ENCODE measurements around the gene CAMK4.

DNA sequence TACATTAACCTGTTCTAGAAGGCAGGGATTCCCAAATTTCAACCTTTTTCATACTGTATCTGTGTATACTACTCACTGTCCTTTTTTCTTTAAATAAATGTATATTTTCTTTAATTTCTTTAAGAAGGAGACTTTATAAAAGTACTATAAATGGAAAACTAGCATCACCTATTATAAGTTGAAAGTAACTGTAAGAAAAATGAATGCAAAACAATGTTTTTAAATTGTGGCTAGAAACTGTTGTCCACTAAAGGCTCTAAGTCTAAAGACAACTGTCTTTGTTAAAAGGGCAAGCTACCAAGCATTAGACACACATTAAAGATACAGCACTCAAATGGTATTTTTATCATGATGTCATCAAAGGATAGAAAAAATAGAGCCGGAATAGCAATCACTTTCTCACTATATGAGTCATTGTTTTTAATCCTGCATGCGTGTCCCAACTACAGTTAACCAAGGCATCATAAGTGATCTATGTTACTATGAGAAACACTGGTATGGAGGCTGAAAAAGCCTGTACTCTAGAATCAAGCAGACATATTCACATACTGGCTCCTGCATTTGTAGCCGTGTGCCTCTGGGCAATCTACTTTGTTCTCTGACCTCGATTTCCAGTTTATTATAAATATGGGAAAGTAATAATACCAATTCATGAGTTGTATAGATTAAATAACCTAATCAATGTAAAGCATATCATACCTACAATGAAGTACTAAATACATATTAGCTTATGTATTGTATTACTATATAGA is 1.8 kb upstream of the PJA2 start:
- PRO-cap, 2 experiments = no peak in any of the 2 experiments
- RAMPAGE, long total RNA, 4 experiments = no peak in any of the 4 experiments

DNA sequence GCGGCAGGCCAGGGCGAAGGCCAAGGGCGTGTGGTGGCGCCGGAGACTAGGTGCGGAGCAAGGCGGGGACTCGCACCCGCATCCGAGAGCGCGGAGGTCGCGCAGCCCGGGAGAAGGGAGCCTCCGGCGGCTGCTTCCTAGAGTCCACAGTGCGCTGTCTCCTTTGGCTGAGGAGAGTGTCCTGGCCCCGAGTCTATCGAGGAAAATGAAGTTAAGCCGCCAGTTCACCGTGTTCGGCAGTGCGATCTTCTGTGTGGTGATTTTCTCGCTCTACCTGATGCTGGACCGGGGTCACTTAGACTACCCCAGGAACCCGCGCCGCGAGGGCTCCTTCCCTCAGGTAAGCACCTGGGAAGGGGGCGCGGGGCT is 470 bp downstream of the MAN2A1 start:
- PRO-cap, 2 experiments = peak in 1 of 2 experiments; most common plus-strand start position 85 of the sequence (in 1)
- RAMPAGE, long total RNA, 4 experiments = no peak in any of the 4 experiments

DNA sequence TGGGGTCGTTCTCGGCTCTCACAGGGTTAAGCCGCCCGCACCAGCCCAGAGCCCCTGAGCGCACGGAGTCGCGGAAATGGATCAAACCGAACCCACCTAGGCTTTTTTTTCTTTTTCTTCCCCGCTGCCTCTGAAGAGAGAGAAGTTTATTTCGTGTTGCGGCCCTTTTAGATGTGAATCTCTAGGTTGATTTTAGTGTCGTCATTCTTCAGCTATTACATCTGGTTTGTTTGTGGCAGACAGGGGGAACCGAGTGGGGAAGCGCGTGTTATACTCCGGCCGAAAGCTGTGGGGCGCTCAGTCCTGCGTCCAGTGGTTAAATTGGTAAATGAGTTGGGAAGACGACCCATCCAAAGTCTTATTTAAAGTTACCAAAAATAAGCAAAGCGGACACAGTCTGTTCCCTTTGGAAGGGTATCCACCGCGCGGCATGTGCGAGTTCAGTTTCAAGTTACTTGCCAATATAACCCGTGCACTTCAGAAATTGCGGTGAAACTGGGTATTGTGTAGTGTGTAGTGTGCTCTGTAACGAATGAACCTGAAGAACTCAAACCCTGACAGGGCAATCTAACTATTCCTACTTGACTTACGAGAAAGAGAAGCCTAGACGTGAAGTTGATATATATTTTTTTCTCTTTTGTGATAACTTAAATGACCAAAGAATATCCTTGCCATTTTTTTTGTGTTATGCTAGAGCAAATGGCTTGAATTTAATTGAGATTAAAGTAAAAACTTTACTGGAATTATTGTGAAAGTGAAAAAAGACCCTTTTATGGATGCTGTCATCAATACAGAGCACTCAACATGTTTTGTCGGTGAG is 1.4 kb downstream of the MAN2A1 start:
- PRO-cap, 2 experiments = peak in 1 of 2 experiments; most common plus-strand start position 319 of the sequence (in 1); most common minus-strand start position 223 of the sequence (in 1)
- RAMPAGE, long total RNA, 4 experiments = no peak in any of the 4 experiments

- PRO-cap, 2 experiments = no peak in any of the 2 experiments
- RAMPAGE, long total RNA, 4 experiments = no peak in any of the 4 experiments
Measured at GRCh38 chr5:109961712-109962059, 272.0 kb downstream of the MAN2A1 start.

DNA sequence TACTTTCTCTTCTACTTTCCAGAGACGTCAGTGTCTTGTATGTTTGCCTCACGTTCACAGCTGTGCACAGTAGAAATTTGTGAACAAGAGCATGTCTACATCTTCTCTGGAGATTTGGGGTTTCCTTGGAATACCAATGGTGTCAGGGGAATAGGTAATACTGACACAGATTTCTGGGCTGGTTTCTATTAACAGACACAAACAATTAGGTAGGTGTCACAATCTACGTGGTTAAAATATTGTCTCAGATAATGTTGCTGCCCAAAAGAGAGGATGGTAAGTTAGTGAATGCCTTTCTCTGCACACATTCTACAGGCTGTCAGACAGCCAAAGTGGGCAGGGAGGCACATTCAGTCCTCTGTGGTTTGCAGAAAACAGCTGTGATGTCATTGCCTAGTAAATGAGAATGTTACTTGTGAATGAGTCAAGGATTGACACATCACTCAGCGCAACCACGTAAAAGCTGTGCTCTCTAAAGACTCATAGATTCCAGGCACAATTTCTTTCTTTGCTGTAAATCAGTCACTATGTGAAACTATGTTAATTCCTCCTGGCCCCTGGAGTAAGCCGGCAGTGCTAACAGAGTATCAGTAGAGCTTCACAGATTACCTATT is 397.1 kb downstream of the MAN2A1 start:
- PRO-cap, 2 experiments = no peak in any of the 2 experiments
- RAMPAGE, long total RNA, 4 experiments = no peak in any of the 4 experiments

- PRO-cap, 2 experiments = no peak in any of the 2 experiments
- RAMPAGE, long total RNA, 4 experiments = no peak in any of the 4 experiments
Measured at GRCh38 chr5:110105509-110105962, 415.8 kb downstream of the MAN2A1 start.

DNA sequence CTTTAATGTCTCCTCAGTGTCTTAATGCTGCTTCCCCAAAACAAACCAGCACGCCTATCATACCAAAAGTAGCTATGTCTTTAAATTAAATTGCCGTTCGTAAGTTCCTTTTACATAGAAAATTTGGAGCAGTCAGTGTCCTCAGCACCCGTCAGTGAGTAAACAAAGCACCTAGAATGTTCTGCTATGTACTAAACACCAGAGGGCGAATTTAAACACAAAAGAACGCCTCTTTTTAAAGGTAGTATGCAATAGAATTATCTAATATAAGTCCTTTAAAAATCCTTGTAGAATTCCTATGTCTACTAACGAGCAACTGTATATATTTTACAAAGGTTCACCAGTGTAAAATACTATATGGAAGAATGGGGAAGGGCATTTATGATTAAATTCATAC is 457 bp upstream of the TMEM232 start:
- PRO-cap, 2 experiments = no peak in any of the 2 experiments
- RAMPAGE, long total RNA, 4 experiments = no peak in any of the 4 experiments

DNA sequence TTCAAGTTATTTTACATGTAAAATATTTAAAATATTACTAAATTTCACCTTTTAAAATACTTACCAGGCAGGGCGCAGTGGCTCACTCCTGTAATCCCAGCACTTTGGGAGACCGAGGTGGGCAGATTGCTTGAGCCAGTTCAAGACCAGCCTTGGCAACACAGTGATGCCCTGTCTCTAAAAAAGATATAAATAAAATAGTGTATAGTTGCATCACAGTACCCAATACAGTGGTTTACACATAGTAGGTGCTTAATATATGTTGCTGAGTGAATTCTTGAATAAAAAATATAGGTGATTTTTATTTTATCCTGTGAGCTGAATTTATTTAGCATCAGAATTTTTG is 4.0 kb upstream of the SLC25A46 start:
- PRO-cap, 2 experiments = no peak in any of the 2 experiments
- RAMPAGE, long total RNA, 4 experiments = no peak in any of the 4 experiments

DNA sequence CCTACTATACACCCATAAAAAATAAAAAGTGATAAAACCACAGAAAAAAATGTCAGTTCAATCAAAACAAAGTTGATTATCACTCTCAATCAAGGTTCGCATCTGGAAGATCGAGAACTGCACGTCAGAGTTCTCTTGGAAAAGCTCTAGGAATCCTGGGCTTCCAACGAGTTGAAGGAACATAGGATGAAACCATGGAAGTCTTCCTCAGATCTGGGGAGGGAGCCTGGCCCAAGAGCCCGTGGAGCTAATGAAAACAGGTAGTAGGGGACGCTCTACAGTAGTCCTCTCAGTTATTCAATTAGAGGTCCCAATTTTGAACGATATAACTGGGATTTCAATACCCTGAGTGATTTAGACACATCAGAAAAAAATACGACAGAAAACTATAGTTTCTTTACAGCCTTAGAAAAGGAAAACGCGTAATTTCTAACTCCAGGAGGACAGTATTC is 793 bp upstream of the SLC25A46 start:
- PRO-cap, 2 experiments = no peak in any of the 2 experiments
- RAMPAGE, long total RNA, 4 experiments = no peak in any of the 4 experiments

GRCh38 chr5:110752673-110753431 is 14.0 kb downstream of the SLC25A46 start:
- PRO-cap, 2 experiments = no peak in any of the 2 experiments
- RAMPAGE, long total RNA, 4 experiments = no peak in any of the 4 experiments

- PRO-cap, 2 experiments = no peak in any of the 2 experiments
- RAMPAGE, long total RNA, 4 experiments = no peak in any of the 4 experiments
Measured at GRCh38 chr5:110927486-110927880, 144.0 kb upstream of the TSLP start.

DNA sequence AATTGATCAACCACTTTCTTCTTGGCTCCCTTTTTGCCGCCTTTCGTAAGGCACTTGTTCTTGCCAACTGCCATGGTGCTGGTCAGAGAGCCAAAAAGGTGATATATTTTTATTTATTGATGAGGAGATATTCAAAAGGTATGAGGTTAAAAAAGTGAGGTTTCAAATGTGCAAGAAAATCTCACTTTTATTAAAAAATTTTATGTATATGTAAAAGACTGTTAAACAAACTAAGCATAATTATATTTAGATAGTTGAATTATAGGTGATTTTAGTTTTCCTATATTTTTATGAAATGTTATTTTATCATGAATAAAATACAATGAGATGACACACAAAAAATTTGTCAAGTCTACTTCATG is 31.2 kb upstream of the CAMK4 start:
- PRO-cap, 2 experiments = no peak in any of the 2 experiments
- RAMPAGE, long total RNA, 4 experiments = no peak in any of the 4 experiments

DNA sequence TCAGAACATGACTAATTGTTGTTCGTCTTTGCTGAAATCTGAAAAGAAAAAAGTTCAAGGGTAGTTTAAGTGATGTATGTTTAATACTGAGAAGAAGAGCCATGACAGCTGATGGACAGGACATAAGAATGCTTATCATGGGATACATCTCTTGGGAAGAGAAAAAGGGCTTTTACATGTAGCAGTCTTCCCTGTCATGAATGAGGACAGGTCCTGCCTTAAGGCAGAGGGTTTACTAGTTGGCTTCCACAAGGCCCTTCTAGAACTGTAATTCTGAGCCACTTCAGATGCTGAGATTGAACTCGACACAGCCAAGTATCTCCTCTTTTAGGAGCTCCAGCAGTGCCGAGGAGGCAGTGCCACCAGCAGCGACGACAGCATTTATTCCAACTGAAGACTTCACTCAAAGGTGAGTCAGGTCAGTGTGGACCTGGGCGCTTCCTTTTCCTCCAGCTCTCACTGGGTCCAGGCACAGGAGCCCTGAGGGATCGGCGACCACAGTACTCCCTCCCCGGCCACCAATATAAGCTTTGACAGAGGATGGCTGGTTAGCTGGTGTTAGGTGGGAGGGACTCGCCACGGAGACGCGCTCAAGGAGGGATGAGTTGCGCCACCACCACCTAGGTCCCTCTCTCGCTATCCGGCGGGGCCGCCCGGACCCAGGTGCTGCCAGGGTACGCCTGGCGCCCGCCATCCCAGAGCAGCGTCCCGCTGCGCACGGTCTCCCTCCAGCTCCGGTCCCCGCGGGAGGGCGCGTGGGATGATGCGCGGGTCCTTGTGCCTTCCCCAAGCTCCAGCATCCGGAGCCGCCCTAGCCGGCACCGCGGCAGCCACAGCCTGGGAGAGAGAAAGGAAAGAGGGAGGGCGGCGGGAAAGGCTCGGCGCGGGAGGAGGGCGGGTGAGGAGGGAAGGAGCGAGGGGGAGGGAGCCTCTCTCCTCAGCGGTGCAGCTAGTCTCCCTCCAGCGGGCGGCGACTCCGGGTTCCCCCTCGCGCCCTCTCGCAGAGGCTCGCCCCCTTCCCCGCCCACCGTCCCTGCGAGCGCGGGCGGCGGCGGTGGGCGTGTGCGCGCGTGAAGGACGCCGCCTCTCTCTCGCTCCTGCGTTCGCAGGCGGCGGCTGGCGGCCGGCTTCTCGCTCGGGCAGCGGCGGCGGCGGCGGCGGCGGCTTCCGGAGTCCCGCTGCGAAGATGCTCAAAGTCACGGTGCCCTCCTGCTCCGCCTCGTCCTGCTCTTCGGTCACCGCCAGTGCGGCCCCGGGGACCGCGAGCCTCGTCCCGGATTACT is at the start of gene CAMK4:
CAMK4 (plus strand) TSS at position 1,087 of the 1,283 bp plus-strand sequence.
- PRO-cap, 2 experiments = peak in 1 of 2 experiments; most common plus-strand start position 1,089 of the sequence (in 1)
- RAMPAGE, long total RNA, 4 experiments = start-site peak on the plus strand in 2 of 4 experiments, centred at positions 1,159 to 1,163 of the sequence, 36 to 64 reads per replicate

DNA sequence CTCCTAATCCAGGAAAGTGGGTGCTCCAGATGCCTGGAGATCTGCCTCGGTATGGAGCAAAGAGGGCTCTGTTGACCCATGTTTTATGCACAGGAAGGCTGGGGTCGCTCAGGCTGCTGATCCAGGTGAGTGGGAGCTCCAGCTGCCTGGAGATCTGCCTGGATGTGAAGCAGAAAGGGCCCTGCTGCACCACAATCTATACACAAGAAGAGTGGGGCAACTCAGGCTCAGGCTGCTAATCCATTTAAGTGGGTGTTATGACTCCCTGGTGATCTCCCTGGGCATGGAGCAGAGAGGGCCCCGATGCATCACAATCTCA is 103.2 kb upstream of the STARD4 start:
- PRO-cap, 2 experiments = peak in 2 of 2 experiments; most common minus-strand start position 147 of the sequence (in 2)
- RAMPAGE, long total RNA, 4 experiments = no peak in any of the 4 experiments

GRCh38 chr5:111755049-111755892 is 1.7 kb downstream of the NREP start:
- PRO-cap, 2 experiments = no peak in any of the 2 experiments
- RAMPAGE, long total RNA, 4 experiments = no peak in any of the 4 experiments

DNA sequence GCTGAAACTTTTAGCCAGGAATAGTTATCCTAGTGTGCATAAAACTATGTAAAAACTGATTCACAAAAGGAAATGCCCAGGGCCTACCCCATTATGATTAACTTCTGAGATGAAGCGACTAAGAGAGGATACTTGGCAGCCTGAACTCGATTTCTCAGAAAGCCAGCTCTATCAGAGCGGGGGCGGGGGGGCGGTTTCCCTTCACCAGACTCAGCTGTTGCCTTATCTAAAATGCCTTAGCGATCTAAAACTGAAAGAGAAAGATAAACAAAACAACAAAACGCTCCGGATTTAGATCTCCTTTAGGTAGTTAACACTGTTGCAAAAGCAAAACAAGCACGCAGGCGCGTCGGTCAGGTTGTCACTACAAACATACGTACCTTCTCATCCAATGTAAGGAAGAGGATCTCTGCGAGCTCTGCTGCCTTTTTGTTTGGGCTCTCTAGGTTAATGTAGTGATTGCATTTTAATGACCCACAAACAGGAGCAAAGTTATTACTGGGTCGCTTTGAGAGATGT is 1.2 kb downstream of the EPB41L4A start:
- PRO-cap, 2 experiments = peak in 2 of 2 experiments; most common plus-strand start position 391 of the sequence (in 2)
- RAMPAGE, long total RNA, 4 experiments = no peak in any of the 4 experiments

DNA sequence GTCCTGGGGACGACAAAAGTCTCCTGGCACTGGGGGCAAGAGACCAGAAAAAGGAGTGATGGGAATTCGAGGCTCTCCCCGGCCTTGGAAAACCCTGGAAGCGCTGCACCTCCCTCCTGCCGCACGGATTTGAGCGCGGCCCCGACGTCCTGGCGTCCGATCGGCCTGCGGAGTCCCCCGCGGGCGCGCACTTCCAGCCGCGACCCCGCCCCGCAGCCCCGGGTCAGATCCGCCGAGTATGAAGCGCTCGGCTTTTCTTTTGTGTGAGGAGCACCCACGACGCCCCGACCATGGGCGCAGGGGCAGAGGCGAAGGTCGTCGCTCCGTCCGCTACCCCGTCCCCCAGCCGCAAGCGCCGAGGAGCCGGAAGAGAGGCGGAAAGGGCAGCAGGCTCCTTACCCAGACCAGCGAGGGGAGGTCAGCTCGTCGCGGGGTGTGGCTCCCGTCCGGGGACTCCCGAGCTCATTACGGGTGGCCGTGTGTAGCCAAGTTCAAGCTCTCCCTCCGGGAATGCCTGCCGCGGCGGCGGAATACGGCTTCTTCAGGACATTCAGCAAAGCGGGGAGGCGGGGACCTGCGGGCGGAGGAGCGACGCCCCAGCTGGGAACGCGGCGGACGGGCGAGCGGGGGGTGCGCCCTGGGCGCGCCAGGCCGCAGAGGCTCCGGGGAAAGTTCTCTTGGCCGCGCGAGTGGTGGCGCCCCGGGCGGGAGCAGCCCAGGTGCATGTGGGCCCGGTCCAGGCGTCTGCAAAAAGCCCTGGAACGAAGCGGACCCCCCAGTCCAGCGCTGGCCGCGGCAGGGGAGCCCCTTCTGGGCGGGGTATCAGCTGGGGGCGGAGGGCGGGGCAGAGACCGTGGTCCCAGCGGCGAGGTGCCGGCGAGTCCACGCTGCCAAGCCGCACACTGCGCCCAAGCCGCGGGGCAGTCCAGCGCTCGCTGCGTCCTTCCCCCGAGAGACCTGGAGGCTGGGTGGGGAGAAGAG is 573 bp upstream of the EPB41L4A start:
- PRO-cap, 2 experiments = peak in 2 of 2 experiments; most common plus-strand start position 258 of the sequence (in 1); most common minus-strand start position 131 of the sequence (in 2)
- RAMPAGE, long total RNA, 4 experiments = start-site peak on the plus strand in 2 of 4 experiments, centred at positions 43 to 72 of the sequence, 5 to 7 reads per replicate; start-site peak on the minus strand in 2 of 4 experiments, centred at positions 351 to 931 of the sequence, 9 to 45 reads per replicate

DNA sequence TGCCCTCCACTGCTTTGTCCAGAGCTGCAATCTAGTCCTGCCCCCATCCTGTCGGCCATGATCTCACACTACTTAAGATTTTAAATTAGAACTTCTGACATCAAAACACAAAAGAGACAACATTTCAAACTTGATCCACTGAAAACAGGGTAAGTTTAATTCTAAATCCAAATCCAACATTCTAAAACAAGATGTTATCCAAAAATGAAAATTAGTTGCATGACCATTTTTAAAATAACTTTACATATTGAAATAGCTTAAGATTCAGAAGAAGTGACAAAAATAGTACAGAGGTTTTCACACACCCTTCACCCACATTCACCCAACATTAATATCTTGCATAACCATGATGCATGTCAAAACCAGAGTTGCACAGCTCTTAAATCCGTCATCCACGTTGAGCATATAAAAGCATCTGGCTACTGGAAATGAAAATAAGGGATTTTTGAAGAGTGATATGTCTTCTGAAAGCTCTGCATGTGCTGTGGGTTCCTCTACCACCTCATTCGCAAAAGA is 113.8 kb upstream of the EPB41L4A start:
- PRO-cap, 2 experiments = no peak in any of the 2 experiments
- RAMPAGE, long total RNA, 4 experiments = start-site peak on the minus strand in 1 of 4 experiments, centred at positions 43 to 283 of the sequence, 6 to 8 reads per replicate

- PRO-cap, 2 experiments = no peak in any of the 2 experiments
- RAMPAGE, long total RNA, 4 experiments = no peak in any of the 4 experiments
Measured at GRCh38 chr5:112817721-112818148, 43.4 kb upstream of the SRP19 start.

DNA sequence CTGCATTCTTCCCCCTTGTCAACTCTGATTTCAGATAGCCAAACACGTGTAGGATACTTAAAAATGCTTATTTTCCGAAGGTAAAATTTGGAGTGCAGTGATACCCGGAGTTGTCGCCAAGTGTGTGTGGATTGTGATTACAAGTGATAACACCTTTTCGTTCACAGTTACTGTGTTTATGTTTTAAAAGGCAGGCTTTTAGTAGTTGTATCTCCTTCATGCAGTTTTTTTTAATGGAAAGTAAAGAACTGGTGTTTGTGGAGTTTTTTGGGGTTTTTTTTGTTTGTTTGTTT is 1.0 kb downstream of the DCP2 start:
- PRO-cap, 2 experiments = no peak in any of the 2 experiments
- RAMPAGE, long total RNA, 4 experiments = no peak in any of the 4 experiments